Heart (tissue), 3 donors: ENCODE measurements around a stretch of chr4.

DNA sequence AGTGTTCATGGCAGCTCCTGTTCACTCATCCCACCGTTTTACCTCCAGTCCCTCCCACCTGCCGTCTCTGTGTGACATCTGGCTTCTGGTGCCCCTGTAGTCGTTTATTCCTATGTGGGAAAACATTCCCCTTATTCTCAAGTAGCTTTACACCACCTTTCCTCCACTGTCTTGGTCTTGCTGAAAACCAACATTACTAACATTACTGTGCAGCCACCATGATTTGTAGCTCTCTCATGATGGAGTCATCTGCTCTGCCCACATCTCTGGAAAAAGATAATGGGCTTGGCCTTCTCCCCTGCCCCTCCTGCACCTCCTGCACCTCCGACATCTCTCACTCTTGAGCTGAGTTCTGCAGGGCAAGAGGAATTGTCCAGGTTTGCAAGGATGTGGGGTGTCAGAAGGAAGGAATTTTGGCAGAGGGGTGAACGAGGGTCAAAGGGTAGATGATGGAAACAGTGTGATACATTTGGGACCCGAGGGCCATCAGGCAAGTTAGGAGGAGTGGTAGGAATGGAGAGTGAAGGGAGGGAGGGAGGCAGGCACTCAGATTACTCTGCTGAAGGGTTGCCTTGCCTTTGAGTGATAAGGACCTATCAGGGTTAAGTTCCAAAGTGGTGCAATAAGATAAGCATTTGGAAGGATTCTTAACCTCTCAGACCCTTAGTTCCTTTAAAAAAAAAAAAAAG lies 190.0 kb downstream of the ARHGAP10 start:
- RAMPAGE, long total RNA, 2 experiments, result no peak in any of the 2 experiments

- RAMPAGE, long total RNA, 2 experiments, result no peak in any of the 2 experiments
Observed at GRCh38 chr4:147925772-147926791, 194.2 kb downstream of the ARHGAP10 start.

DNA sequence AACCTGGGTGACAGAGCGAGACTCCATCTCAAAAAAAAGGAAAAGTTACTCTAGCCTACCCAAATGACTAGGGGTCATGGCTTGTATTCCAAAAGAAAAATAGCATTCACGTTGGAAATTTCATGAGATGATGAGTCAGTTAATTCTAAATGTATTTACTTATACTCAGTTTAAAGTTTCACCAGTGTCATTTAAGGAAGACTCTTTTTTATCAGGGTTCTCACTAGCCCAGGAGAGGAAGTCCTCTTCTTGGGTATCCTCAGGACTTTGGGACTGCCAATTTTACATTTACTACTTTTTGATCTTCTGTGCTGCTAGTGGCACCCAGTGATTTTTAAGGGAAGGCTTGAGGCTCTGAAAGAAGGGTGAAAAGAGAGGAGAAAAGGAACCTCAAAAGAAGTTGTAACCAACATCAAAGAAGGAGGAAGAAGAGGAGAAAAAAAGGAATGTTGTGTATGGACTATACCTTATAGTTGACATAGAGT lies 281.8 kb downstream of the ARHGAP10 start:
- RAMPAGE, long total RNA, 2 experiments, result no peak in any of the 2 experiments

GRCh38 chr4:148023117-148023548 lies 291.2 kb downstream of the ARHGAP10 start:
- RAMPAGE, long total RNA, 2 experiments, result no peak in any of the 2 experiments

GRCh38 chr4:148059461-148060091 lies 327.7 kb downstream of the ARHGAP10 start:
- RAMPAGE, long total RNA, 2 experiments, result no peak in any of the 2 experiments

GRCh38 chr4:148376159-148376436 lies 66.1 kb downstream of the NR3C2 start:
- RAMPAGE, long total RNA, 2 experiments, result no peak in any of the 2 experiments

DNA sequence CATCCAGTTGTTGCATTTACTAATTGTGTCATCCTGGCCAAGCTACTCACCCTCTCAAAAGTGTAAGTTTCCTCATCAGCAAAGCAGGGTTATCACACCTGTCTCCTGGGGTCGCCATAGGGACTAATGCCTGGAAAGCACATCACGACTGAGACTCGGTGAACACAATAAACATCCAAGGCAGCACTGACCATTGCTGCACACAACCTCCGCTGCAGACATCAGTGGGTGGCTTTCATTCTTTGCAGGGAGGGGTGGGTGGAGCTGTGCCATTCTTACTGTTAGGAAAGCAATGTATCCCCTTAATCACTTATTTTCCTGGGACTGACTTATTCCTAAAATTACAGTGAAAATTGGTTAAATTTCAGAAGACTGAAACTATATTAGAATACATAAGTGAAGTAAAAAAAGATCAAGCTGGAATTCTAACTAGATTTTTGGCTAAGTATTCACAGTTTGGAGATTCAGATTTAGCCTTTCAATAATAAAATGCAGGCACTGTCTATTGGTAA lies 30.1 kb downstream of the NR3C2 start:
- RAMPAGE, long total RNA, 2 experiments, result no peak in any of the 2 experiments

DNA sequence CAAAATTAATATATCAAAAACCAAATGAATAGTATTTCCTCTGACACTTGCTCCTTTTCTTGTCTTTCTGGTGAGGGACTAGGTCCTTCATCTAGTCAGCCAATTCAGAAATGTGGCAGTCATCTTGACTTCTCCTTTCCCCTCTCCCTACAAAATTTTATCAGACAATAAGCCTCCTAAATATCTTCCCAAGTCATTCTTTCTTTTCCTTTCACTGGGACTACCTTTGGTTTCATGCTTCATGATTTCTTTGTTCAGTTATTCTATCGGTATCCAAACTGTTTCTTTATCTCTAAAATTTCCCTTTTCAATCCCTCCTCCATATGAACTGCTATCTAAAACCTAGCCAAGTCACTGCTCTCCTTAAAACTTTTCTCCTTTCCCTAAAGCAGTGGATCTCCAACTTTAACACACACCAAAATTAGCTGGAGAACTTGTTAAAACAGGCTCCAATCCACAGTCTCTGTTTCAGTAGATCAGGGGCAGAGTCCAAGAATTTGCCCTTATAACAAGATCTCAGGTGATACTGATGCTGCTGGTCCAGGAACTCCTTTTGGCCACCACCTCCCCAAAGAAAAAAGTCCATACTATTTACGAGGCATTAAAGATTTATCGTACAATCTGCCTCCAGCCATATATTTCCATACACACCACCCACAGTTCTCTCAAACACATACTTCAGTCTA lies 219.7 kb upstream of the MAB21L2 start:
- RAMPAGE, long total RNA, 2 experiments, result no peak in any of the 2 experiments

DNA sequence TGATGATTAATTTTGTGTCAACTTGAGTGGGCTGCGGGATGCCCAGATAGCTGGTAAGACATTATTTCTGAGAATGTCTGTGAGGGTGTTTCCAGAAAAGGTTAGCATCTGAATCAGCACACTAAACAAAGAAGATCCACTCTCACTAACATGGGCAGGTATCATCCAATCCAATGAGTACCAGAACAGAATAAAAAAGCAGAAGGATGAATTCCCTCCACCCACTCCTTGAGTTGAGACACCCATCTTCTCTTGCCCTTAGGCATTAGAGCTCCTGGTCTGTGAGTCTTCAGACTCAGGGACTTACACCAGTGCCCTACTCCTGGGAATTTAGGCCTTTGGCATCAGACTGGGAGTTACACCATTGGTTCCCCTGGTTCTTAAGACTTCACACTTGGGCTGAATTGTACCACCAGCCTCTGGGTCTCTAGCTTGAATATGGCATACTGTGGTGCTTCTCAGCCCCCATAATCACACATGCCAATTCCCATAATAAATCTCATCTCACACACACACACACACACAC lies 185.9 kb upstream of the MAB21L2 start:
- RAMPAGE, long total RNA, 2 experiments, result no peak in any of the 2 experiments

GRCh38 chr4:150575979-150576421 lies 6.0 kb upstream of the MAB21L2 start:
- RAMPAGE, long total RNA, 2 experiments, result no peak in any of the 2 experiments

GRCh38 chr4:150806075-150806585 lies 209.0 kb downstream of the LRBA start:
- RAMPAGE, long total RNA, 2 experiments, result no peak in any of the 2 experiments

GRCh38 chr4:150995996-150996219 lies 19.2 kb downstream of the LRBA start:
- RAMPAGE, long total RNA, 2 experiments, result no peak in any of the 2 experiments

GRCh38 chr4:151015509-151015970 lies 456 bp upstream of the LRBA start:
- RAMPAGE, long total RNA, 2 experiments, result start-site peak on the minus strand in 1 of 2 experiments, at chr4:151015714-151015763 at its widest, 234 reads per replicate

- RAMPAGE, long total RNA, 2 experiments, result no peak in any of the 2 experiments
Observed at GRCh38 chr4:151178965-151179451, 79.6 kb downstream of the RPS3A start.

GRCh38 chr4:151277326-151277634 lies 319 bp downstream of the PRSS48 start:
- RAMPAGE, long total RNA, 2 experiments, result no peak in any of the 2 experiments

GRCh38 chr4:151294914-151295200 lies 17.9 kb downstream of the PRSS48 start:
- RAMPAGE, long total RNA, 2 experiments, result no peak in any of the 2 experiments

GRCh38 chr4:151671412-151672050 lies 89.3 kb downstream of the GATB start:
- RAMPAGE, long total RNA, 2 experiments, result no peak in any of the 2 experiments

DNA sequence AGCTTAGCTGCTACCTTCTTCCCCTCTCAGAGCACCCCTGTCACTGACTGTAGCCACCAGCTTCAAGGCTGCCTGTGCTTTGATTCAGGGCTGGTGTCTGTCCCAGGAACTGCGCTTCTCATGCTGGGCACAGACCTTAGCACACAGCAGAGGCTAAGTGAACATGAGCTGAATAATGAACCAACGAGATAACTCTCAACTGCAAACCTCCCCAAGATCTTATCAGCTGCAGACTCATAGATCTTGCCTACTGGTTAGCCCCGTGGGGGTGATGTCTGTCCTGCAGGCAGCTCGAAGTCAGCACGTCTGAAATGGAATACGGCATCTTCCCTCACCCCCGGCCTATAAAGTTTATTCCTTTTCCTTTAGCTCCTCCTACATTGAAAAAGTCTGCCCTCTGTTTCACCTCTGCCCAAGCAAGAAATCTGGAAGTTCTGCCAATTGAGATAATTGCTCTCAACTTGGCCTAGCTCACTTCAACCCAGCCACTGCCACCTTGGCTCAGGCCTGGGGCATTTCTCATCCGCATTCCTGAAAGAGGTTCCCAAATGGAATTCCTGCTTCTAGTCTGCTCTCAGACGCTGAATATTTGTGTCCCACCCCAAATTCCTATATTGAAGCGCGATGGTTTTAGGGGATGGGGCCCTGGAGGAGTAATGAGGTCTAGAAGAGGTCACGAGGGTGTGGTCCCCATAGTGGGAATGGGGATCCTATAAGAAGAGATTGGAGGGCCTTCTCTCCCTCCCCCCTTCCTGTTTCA lies 73.6 kb downstream of the GATB start:
- RAMPAGE, long total RNA, 2 experiments, result start-site peak on the minus strand in 1 of 2 experiments, centred at positions 93 to 304 of the sequence, 229 to 243 reads per replicate

GRCh38 chr4:152071832-152072589 lies 311.2 kb upstream of the GATB start:
- RAMPAGE, long total RNA, 2 experiments, result no peak in any of the 2 experiments

DNA sequence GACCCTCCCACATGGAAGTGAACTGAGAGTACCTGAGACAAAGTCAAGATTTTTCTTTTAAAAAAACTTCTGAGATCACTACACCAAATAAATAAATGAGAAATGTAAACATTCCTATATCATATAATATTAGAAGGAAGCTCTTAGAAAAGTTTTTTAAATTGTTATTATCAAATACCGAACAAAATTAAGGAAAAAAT lies 28.8 kb downstream of the FBXW7 start:
- RAMPAGE, long total RNA, 2 experiments, result no peak in any of the 2 experiments